Diencephalon (tissue), 2 donors: ENCODE measurements around a stretch of chr20.

DNA sequence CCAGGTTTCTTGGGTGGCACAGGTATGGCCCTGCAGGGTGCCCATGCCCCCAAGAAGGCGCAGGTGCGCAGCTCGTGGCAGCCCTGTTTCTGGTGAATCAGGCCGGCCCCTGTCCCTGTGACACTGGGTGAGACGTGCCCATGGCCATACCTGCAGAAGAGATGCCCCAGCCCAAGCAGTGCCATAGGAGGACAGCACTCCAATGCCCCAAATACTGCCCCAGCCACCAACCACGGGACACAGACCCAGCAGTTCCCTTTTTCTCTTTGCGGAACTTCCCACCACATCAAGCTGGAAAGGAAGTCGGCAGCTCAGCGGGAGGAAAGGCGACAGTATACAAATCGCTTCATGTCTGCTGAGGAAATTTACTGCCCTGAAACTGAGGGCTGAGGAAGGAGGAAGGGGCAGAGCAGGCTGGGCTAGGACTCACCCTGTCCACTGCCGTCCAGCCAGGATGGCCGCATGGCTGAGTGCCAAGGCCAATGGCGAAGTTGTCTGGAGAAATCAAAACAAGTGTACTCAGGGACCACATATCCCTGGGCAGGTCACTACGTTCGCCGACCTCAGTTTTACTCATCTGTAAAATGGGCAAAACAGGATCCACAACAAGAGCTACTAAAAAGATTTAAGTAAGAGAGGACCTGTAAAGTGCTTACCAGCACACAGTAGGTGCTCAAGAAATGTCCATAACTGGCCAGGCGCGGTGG is 55.4 kb downstream of the PREX1 start:
- RAMPAGE, long total RNA, result no peak

DNA sequence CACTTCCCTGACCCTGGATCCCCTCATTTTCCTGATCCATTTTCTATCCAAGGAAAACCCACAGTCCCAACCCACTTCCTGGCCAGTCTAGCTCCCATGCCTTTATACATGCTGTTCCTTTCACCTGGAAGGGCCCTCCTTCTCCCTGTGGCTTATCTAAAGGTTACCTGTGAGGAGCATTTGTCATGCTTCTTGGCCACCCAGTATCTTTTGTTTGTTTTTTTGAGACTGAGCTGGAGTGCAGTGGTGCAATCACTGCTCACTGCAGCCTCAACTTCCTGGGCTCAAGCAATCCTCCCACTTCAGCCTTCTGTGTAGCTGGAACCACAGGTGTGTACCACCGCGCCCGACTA is 10.4 kb upstream of the ARFGEF2 start:
- RAMPAGE, long total RNA, result no peak

DNA sequence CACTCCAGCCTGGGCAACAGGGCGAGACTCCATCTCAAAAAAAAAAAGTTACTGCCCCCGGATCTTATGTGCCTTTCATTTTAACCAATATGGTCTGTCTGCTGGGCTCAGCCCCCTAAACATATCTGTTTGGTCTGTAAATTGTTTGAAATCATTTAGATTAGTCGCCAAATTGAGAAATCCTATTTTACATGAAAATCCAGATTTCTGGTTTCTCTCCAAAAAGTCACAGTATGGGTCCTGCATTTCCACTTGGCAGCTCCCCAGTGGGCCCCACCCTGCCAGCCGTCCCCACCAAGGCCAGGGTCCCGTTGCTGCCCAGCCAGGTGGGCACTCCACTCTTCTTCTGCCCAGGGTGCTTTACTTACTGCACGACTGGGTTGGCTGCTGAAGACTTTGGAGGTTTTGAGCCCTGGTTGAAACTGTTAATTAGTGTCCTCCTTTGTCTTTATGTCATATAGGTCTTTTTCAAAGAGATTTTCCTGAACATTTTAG is 50.4 kb downstream of the ARFGEF2 start:
- RAMPAGE, long total RNA, result no peak

DNA sequence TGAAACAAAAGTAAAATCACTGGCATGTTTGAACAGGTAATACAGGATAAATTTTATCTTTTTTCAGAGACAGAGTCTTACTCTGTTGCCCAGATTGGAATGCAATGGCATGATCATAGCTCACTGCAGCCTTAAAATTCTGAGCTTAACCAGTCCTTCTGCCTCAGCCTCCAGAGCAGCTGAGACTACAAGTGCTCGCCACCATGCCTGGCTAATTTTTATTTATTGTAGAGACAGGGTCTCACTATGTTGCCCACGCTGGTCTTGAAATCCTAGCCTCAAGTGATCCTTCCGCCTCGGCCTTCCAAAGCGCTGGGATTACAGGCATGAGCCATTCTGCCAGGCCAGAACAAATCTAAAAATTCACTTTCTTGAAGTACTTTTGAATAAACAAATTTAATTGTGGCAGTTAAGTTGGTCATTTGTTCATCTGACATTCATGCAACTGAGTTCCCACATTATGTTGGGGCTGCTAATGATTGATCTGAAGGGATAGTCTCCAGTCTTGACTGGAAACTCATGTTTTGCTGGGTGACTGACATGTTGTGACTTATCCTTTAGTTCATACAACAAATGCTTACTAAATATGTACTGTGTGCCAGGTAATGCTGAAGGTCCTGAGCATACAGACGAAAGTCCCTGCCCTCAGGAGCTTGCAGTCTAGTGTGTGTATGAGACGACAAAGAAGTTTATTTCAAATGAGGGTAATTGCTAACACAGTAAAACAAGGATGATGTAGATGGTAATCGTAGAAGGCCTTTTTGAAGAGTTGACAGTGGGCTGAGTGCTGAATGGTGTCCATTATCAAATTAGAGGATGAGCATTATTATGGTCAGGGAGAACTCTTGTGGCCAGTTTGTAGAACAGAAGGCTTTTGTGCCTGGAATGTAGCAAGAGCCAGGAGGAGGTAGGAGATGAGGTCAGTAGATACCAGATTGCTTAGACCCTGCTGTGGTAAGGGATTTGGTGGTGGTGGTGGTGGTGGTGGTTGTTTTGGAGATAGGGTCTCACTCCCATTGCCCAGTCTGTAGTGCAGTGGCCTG is 5.9 kb downstream of the CSE1L start:
- RAMPAGE, long total RNA, result no peak

GRCh38 chr20:49124282-49124733 is 63.8 kb downstream of the STAU1 start:
- RAMPAGE, long total RNA, result no peak

DNA sequence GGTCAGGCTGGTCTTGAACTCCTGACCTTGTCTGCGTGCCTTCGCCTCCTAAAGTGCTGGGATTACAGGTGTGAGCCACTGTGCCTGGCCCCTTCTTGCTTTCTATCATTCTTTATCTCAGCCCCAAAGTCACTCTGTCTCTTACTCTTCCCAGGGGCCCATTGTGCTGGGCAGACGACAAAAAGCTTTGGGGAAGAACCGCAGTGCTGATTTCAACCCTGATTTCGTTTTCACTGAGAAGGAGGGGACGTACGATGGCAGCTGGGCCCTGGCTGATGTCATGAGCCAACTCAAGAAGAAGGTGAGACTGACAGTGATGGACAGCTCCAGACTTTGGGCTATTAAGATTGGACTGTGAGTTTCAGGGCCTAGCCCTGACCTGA is 2.1 kb downstream of the DDX27 start:
- RAMPAGE, long total RNA, result no peak

- RAMPAGE, long total RNA, result no peak
Measured at GRCh38 chr20:49248106-49248542, 28.9 kb downstream of the DDX27 start.

- RAMPAGE, long total RNA, result no peak
Measured at GRCh38 chr20:49275948-49276934, 1.6 kb downstream of the ZNFX1 start.

DNA sequence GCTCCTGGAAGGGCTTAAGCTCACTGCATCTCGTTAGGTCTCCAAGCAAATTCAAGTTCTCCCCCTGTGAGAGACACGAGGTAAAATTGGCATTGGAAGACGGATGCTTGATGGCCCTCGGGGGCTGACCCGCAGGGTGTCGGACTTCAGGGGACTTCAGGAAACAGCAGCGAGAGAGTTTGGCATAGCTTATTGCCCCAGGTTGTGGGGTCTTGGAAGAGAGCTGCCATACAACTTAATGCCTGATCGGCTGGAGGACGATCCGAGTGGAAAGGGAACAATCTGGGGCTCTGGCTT is 4.8 kb upstream of the ZNFX1 start:
- RAMPAGE, long total RNA, result no peak

DNA sequence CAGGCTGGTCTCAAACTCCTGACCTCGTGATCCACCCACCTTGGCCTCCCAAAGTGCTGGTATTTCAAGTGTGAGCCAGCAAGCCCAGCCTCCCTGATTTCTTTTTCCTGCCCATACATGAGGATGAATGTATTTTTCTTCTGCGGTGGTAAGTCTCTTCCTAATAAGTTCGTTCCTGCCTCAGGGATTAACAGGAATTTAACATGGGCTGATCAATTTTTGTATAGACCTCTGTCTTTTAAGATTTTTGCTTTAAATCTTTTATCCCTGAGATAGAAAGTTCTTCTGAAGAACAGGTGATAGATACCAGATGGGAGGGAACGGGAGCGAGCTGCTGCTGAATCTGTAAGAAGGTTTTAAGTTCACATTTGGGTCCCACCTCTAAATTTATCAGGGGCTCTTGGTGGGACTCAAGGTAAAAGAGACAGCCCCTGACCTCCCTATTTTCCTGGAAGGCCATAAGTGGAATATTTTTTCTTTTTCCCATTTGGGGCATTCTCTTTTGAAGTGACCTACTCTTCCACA is 7.0 kb upstream of the ZNFX1 start:
- RAMPAGE, long total RNA, result no peak

DNA sequence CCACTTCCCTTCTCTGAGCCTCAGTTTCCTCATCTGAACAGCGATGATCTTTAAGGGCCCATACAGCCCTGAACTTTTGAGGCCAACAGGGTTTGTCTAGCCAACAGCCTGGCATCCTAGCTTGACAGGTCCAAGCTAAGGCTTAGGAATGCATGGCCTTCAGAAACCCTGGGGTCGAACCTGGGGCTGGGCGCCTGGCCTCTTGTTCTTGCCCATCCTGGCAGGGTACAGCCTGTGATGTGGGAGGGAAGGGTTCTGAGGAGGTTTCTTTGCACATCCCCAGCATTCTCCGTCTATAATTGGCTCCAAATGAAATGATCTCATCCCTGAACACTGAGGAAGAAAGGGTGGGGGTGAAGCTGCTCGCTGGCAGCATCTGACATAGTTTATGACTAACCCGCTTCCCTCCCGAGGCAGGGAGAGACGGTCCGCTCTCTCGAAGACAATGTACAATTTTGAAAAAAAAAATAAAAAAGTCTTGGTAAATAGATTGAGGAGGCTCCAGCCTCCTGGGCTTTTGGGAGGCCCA is 67.1 kb upstream of the ZNFX1 start:
- RAMPAGE, long total RNA, result no peak

DNA sequence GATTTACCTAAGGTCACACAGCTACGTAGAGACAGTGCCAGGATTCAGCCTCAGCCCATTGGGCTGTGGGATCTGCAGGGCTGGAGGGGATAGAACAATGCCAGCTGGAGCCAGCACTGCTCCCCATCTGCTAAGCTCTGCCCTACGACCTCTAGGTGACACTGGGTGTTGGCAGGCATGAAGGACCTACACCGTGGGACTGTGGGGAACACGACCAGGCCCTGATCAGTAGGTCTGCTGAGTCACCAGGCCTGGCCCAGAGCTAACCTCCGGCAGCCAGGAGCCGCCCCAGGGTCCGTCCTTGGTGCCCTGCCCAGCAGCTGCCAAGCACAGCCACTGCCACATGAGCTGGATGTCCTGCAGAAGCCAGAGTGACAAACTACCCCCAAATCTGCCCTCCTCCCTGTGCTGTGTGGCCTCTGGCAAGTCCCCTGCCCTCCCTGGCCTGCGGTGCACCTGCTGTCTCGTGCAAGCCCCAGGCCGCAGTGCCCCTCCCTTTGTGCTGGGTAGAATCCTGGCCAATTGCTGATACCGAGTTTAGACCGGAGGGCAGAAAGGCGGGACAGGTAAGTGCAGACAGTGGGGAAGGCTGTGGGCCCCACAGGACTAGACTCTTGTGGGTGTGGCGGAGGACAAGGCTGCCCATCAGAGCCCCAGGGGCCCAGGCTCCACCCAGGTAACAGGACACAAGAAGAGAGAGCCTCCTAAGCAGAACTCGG is 47.7 kb upstream of the PTGIS start:
- RAMPAGE, long total RNA, result no peak

DNA sequence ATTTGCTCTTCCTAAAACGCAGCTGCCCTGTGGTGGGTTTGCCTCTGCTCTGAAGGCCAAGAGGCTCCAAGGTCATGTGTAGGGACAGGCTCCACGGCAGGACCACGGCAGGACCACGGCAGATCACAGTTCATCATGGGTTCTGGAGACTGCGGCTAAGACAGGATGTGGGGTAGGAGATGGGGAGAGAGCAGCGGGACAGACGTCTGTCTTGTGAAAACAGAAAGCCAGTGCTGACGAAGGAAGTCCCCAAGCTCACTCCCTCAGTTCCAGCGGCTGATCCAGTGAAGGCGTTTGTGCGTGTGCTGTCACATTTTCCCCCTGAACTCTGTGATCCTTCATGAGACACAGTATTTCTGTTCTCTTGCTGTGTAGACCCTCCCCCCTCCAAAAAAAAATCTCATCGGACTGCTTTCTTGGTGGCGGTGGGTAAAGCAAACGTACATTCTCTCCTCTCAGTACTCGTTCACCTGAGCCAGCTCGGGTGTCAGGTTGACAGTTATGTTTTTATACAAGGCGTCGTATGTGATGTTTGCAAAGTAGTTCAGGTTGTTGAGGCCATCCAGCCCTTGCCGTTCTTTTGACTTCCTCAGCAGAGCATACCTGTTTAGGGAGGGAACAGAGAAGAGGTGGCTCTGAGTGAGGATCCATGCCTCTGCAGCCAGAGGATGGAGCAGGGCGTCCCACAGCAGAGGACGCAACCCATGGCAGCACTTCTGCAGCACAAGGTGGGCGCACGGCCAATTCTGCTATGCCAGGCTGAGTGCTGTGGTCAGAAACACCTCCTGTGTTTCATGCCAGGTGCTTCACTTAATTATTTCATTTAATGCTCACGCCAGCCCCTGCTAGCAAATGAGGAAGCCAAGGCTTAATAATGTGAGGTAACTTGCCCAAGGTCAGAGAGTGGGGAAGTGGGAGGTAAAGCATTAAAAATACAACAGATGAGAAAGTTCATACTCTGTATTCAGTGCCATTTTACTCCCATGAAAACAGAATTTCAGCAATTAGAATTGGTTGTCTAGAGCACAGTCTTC is 68.2 kb upstream of the PTGIS start:
- RAMPAGE, long total RNA, result no peak

- RAMPAGE, long total RNA, result no peak
Measured at GRCh38 chr20:49658930-49659647, 54.6 kb downstream of the B4GALT5 start.

GRCh38 chr20:49669010-49669405 is 44.7 kb downstream of the B4GALT5 start:
- RAMPAGE, long total RNA, result no peak

DNA sequence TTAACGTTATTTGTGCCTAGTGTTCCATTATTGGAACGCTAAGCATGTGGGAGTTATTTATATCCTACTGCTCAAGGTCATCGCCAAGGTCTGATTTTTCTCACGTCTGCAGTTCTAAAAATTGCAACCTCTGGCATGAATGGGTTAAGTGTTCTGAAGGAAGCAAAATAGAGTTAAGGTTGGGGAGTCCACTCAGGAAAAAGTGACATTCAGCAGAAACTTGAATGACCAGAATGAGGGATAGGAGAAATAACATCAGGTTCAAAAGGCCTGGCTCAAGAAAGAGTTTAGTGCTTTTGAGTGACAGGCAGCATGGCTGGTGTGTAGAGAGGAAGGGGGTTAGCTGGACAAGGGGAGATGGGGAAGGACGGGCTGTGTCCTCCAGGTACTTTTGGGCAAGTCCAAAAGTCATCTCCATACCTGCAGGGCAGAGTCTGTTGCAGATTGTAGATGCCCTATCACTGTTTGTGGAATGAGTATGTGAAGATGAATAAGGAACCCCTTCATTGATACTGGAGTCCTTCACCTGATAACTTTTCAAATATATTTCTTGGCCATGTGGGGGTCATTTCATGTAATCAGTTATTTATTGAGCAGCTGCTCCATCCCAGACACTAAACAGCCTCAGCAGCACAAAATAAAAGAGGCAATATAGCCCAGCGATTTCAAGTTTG is 1.0 kb downstream of the SLC9A8 start:
- RAMPAGE, long total RNA, result no peak

DNA sequence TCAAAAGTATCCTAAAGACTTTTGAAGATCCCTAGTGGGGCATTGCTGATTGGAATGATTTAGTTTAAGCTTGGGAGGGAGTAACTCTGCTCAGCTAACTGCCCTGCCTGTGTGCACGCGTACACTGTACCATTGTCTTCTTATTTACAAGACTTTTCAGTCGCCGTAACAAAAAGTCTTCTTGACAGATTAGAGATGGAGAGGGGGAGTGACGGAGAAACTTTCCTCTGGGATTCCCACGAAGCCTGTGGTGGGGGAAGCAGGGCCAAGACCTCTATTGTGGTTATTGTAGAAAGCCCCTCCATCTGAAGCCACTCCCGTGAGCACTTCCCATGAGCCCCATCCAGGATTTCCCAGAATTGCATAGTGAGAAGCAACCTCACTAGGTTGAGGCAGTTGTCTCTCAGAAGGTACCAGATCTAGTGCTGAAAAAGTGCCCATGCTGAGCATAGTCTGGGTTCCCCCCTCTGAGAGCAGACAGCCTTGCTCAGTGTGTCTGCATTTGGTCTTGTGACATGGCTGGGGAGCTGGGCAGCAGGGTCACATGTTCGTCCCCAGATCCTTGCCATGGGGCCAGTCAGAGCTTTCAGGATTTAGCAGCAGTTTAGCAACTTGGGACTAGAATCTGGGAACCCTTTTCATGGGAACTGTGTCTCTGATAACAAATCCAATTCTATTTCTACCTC is 38.5 kb downstream of the SLC9A8 start:
- RAMPAGE, long total RNA, result no peak

GRCh38 chr20:49853522-49854255 is 41.1 kb downstream of the SLC9A8 start:
- RAMPAGE, long total RNA, result no peak

DNA sequence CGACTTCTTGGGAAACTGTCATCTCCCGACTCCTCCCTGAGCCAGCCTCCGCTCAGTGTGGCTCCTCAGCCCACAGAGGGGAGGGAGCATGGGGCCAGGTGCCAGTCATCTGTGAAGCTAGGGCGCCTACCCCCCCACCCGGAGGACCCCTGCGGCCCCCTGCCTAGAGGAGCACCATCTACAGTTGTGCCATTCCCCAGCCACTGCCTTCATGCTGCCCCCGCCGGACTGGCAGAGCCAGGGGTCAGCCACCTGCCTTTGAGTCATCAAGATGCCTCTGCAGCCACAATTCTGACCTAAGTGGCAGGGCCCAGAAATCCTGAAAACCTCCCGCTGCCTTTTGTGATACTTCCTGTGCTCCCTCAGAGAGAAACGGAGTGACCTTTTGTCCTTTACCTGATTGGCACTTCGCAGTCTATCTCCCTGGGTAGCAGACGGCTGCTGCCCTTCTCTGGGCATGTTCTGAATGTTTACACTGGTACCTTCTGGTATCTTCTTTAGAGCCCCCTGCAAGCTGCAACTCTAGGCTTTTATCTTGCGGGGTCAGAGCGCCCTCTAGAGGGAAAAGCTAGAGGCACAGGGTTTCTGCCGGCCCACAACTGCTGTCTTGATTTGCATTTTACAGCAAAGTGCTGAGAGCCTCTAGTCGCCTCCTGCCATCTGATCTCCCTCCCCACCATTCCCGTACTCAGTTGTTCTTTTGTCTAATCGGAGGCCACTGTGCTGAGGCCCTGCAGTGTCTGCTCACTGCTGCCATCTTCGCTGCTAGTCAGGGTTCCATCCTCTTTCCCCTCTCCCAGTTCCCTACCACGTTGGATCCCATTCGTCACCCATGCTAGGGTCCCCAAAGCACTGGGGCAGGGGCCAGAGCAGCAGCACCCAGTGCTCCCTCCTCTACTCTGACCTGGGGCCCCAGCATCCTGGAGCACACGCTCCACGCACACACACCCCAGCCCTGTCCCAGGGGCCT is 26.9 kb downstream of the SPATA2 start:
- RAMPAGE, long total RNA, result no peak

DNA sequence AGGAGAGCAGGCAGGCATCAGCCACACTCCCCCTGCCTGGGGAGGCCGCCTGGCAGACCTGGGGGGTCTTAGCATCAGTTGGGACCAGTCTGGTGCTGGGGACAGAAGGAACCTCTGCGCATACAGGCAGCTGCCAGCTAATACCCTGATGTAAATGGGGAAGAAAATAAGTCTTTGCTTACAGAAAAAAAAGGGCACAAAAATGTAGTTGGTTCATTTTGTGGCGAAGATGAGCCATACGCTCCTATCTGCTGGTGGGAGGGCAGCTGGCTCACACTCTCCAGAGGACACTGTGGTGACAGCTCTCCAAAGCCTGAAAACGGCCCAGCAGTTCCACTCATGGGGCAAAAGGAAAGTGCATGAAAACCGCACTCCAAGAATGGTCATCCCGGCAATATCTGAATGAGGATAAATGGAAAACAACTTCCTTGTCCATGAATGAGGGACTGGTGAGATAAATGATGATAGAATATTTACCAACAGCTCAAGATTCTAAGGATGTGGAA is 21.7 kb downstream of the SPATA2 start:
- RAMPAGE, long total RNA, result no peak